HL-60 (cell line): ENCODE measurements around the gene UBE2Q1.

GRCh38 chr1:154440989-154441508, 35.9 kb downstream of the IL6R start:
- RRBS: no CpG with 5 or more reads among the region's 3 CpGs

DNA sequence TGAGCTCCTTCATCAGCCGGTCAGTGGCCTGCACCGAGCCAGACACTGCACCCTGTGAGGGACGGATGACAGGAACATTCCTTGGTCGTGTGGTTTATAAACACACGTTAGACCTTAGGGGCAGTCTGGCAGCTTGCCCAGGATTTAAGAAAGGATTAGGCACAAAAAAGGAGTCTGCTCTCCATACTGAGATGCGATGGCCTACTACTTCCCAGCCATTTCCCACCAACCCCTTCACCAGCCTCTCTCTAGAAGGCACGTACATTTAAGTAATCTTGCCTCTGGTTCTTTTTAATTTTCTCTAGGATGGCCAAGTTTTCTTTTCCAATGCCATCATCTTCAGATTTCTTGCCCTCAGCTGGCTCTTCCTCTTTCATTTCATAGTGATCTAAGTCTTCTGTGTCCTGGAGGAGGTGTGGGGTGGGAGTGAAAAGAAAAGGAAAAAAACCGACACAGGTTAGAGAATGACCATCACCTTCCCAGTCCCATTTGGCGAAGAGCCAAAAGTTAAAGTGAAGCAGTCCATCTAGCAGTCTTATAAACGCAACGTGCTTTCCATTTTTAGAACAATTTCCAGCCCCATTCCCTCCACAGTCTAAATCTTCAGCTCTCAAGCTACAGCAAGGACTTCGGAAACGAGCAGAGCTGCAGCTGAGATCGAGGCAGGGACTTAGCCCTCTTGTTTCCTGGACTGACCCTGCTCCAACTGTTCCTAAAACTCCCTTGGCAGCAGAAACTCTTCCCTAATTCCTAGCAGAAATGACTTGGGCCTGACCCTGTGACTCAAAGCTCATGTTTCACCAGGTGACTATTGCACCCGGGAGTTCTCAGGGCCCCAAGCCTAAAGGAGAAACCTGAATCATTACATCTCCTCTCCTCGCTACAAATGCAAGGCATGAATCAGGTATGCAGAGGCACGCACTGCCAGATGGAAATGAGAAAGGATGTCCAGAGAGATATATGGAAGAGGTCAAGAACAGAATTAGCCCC, 5.4 kb downstream of the UBE2Q1 start:
- RRBS: no CpG with 5 or more reads among the region's 17 CpGs

DNA sequence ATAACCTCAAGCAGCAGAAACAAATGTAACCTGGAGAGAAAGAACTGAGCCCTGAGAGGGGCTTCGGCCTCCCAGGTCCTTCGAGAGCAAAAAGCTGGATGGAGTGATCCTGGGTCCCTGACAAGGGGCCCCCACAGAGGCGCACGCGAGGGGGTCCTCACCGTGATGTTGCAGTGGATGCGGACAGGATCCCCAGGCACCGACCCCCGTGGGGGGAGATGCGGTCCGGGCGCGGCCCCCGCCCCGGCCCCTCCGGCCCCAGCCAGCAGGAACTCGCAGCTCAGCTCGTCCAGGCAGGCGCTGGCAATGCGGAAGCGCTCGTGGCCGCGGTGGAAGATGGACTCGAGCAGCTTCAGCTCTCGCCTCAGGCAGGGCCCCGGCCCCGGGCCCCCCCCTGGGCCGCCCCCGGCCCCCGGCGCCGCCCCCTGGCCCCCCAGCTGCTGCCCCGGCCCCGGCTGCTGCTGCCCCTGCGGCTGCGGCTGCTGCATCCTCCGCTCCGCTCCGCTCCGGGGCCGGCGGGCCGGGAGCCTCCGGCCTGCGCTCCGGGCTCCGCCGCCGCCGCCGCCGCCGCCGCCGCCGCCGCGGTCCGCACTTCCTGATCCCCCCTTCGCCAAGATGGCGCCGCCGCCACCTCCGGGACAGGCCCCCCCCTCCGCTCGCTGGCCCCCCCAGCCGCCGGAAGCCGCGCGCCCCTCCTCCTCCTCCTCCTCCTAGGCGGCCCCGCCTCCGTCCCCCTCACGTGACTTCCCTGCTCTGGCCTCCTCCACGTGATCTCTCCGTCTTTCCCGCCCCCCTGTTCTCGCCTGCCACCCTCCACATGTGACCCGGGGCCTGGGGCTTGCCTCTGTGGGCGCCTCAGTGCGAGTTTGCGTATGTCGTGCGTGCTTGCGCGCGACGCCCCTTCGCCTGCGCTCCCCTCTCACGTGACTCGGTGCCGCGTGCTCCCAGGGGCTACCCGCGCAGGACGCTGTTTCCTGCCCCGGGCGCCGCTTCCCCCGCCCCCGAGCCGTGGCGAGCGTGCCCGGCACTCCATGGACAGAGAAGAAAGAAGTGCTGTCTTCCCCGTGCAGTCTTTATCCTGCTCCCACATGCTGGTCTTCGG, at the start of gene UBE2Q1:
Gene UBE2Q1 (minus strand): TSS at position 597 of the 1,102 bp plus-strand sequence.
- RRBS: 3% methylated on average over 25 of the region's 110 CpGs

DNA sequence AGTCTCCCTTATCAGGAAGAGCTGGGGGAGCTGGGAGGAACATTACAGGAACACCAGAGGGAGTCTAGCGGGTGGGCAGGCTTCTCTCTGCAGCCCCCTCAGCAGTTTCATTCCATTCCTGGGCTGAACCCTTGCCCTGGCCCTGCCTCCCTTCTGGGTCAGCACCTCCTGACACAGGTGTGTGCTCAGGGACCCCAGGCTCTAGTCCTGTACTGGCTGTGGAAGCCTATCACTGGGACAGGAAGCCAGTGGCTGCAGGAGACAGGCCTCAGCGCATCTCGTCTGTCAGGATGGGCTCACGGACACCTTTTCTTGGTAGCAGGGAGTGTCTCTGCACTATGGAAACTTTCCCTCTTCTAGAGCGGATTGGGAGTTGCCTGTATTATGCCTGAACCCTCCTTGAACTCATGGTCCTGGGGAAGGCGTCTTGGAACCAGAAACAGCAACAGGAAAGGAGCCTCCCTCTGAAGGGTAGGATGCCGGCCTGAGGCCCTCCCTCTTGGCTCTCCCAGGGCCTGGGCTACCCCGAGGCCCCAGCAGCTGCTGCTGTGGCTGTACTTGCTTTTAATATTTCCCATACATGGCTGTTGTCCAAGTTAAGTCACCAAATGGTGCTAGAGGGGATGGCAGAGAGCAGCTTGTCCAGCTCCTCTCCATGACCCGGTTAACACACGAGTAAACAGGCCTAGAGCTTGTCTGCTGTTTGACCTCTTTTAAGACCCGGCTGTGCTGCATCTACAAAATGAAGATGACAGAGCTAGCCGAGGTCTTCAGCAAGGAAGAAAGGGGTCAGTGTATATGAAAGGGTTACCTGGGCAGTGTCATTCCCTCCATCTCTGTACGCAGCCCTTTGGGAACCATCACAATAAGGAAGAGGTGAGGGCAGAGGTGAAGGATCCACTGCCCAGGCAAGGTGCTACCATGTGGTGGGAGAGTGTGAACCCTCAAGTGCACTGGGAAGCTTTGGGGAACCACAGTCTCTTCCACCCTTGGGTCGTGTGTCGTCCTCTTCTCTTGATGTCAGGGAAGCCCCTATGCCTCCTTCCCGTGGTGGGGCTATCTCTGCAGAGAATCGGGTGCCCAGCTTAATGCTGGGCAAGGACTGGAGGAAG, 10.5 kb downstream of the CHRNB2 start:
- RRBS: no CpG with 5 or more reads among the region's 17 CpGs

DNA sequence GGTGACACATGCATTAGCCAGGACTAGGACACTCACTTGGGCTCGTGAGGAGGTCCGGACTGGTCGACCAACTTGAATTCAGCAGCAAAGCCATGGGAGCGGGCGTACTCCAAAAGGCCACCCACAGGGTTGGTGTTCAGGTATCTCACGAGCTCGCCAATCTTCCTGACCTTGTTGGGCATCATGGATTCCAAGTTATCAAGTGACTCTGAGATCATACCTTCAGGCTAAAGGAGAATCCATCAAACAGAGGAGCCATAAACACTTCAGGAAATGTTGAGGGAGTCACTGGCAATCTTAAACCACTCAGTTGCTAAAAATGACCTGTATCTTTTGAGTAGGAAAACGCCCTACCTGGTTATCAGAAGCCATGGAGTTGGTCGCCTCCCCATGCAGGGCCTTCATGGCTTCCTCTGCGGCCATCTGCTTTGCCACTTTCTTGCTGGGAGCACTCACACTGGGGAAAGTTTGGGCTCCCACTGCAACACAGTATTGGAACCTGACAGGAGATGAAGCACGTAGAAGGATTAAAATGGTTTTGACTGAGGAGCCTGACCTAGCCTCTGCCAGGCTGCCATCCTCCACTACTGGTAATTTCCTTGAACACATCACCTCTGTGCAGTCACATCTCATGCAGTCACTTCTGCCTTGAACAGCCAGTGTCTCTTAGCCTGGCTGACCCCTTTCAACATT, 11.1 kb downstream of the ADAR start:
- RRBS: no CpG with 5 or more reads among the region's 11 CpGs

DNA sequence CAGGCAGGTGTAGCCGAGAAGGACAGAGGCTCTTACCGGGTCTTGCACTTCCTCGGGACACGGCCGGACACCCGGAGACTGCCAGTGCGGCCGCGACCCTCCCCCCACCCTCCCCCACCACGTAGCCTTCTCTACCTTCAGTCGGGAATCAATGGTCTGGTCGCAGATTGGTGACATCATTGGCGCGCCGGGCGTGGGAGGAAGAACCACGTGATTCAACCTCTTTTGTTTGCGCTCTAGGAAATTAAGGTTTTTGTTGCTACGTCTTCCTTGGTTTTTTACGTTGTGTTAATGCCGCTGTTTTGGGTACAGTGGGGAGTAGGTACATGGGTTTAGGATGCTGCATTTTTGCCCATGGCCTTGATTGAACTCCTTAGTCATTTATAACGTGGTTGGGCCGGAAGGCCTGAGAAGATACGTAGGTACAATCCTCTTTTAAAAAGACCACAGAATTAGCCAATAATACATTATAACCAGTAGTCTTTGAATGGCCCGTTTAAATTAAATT, 19.9 kb upstream of the ADAR start:
- RRBS: 8% methylated on average over 10 of the region's 25 CpGs

DNA sequence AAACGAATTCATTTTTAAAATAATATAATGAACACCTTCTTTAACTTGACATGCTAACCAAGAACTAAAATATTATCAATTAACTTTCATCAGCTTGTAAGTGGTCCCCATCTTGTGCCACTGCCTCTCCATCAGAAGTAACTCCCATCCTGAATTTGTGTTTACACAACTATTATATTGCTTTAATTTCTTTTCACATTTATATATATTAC, 20.2 kb upstream of the ADAR start:
- RRBS: no CpG with 5 or more reads among the region's 1 CpG

DNA sequence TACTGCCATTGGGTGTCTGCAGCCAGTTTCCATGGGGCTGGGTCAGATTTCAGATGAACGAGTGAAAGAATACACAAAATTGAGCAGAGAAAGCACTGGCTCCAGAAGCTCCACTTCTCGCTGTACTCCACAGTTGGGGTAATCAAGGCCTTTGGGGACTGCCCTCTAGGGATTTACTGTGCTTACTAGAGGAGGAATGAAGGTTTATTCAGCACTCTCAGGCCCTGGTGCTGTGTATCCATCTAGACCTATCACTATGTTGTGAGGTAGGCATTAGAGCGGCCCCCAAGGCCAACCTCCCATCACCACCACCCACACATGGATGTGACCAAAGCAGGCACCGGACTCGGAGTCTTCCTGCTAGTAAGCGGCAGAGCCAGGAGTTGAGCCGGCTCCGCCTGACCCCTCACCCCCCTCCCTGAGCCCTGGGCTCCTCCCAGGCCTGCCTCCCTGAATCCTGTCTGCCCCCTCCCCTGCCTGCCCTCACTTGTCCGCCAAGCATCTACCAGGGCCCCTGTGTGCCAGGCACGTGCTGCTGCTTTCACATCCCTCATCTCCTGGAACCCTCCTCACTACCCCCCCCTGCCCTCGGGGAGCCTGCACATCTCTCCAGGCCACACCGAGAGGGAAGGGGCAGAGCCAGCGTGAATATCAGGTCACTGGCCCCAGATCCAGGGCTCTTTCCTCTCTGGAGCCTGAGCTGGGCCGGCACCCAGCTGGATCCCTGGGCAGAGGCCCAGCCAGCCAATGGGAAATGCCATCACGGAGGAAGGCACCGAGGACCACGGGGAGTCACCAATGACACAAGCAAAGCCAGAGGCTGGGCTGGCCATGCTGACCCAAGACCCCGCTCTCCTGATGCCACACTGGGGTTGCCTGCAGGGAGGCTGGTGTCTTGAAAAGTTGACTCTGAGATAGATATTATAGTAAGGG, 23.2 kb downstream of the KCNN3 start:
- RRBS: no CpG with 5 or more reads among the region's 18 CpGs

DNA sequence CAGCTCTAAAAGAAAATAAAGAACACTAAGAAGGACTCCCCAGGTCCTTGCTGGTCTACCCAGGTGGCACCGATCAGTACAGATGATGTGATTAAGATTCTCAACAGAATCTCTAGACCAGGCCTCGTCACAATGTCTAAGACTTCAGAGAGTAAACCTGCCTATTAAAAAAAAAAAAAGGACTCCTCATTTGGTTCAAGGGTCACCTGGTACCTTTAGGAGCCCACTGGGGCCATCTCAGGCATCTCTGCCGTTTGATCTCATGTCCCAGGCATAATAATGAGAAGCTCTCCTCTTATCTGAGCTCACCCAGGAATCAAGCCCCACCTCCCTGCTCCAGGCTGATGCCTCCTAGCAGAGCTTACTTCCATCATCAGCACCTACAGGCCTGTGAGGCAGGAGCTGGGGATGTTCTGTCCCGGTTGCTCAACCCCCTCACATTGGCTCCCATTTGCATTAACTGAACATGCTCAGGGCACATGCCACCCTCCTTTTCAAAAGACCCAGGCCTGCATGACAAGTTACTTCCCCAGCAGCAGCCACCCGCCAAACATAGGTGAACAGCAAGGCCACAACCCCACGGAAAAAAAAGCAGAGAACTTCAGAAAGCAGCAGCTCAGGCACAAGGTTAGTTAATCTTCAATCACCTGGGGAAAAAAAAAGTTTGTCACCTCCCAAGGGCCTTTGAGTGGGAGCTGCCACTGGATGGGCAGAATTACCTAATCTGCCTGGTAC, 4.7 kb downstream of the KCNN3 start:
- RRBS: no CpG with 5 or more reads among the region's 6 CpGs

- RRBS: no CpG with 5 or more reads among the region's 14 CpGs
These were observed 541 bp downstream of the PMVK start for GRCh38 chr1:154936019-154936337.

GRCh38 chr1:154960579-154961179, 903 bp downstream of the PYGO2 start:
- RRBS: no CpG with 5 or more reads among the region's 10 CpGs

- RRBS: no CpG with 5 or more reads among the region's 47 CpGs
These were observed 2.8 kb upstream of the ZBTB7B start for GRCh38 chr1:154999585-155000434.

GRCh38 chr1:155011918-155012597, 9.5 kb downstream of the ZBTB7B start:
- RRBS: no CpG with 5 or more reads among the region's 9 CpGs

DNA sequence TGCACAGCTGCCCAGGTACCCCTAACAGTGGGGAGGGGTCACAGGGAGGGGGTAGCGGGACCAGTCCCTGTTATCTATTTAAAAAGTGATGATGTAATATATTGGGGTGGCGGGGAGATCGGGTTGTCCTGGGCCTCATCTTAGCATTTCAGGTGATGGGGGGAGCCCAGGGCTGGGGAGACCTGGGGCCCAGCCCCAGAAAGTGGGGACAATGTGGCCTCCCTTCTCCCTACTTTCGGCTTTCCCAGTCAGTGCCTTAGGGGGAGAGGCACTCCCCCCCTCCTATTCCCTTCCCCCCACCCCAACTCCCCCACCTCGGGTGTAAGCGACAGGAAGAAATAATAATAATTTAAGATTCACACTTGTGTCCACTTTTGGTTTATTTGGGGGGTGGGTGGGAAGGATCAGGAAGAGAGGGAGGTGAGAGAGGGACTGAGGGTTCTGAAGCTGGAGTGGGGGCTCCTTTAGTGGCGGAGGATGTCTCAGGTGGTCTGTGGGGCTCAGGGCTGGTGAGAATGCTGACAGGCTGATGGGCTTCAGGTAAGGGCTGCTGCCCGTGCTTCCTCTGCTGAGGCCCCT, 15.3 kb downstream of the DCST2 start:
- RRBS: no CpG with 5 or more reads among the region's 8 CpGs

DNA sequence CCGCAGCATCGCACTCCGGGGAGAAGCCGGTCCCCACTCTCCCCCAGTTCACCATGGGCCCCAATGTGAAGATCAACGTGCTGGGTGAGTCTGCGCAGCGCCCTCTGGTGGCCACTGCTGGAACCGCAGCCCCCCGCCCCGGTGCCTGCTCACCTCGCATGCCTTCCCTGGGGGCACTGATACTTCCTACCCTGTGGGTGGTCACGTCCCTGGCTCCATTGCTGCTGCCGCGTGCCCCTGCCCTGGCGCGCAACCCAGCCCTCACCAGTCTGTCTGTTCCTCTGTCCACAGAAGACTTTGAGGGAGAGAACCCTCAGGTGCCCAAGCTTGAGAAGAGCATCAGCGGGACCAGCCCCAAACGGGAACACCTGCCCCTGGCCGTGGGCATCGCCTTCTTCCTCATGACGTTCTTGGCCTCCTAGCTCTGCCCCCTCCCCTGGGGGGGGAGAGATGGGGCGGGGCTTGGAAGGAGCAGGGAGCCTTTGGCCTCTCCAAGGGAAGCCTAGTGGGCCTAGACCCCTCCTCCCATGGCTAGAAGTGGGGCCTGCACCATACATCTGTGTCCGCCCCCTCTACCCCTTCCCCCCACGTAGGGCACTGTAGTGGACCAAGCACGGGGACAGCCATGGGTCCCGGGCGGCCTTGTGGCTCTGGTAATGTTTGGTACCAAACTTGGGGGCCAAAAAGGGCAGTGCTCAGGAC, 7.6 kb downstream of the EFNA3 start:
- RRBS: 8% methylated on average over 3 of the region's 27 CpGs

GRCh38 chr1:155130936-155131743, 3.5 kb downstream of the EFNA1 start:
- RRBS: no CpG with 5 or more reads among the region's 11 CpGs

DNA sequence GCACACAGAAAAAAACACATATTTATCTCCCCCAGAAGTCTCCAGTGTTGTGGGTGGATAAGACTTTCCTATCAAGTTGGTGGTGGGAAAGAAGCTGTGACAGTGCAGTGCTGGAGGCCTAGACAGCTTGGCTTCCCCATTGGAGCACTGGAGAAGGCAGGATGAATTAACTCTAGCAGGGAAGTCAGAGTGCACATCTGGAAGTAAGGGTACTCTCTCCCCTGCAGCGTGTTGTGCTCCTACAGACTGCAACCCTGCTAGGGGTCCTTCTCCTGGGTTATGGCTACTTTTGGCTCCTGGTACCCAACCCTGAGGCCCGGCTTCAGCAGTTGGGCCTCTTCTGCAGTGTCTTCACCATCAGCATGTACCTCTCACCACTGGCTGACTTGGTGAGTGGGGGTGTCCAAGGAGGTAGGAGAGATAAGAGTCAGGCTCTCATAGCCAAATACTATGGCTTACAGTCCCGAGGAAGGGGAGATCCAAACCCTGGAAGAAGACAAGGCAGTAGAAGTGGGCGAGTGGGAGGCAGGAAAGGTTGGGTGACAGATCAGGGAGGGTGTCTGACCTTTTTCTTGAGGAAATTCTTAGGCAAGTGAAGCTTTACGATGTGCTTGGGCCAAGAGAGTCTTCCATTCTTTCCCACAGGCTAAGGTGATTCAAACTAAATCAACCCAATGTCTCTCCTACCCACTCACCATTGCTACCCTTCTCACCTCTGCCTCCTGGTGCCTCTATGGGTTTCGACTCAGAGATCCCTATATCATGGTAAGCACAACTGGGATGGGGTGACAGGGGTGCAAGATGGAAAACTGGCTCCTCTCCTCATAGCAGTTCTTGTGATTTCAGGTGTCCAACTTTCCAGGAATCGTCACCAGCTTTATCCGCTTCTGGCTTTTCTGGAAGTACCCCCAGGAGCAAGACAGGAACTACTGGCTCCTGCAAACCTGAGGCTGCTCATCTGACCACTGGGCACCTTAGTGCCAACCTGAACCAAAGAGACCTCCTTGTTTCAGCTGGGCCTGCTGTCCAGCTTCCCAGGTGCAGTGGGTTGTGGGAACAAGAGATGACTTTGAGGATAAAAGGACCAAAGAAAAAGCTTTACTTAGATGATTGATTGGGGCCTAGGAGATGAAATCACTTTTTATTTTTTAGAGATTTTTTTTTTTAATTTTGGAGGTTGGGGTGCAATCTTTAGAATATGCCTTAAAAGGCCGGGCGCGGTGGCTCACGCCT, 2.1 kb downstream of the SLC50A1 start:
- RRBS: no CpG with 5 or more reads among the region's 12 CpGs

DNA sequence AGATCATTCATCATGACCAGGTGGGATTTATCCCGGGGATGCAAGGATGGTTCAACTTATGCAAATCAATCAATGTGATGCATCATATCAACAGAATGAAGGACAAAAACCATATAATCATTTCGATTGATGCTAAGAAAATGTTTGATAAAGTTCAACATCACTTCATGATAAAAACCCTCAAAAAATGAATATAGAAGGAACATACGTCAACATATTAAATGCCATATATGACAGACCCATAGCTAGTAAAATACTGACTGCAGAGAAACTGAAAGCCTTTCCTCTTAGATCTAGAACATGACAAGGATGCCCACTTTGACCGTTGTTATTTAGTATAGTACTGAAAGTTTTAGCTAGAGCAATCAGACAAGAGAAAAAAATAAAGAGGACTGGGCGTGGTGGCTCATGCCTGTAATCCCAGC, 13.3 kb upstream of the DPM3 start:
- RRBS: no CpG with 5 or more reads among the region's 5 CpGs

DNA sequence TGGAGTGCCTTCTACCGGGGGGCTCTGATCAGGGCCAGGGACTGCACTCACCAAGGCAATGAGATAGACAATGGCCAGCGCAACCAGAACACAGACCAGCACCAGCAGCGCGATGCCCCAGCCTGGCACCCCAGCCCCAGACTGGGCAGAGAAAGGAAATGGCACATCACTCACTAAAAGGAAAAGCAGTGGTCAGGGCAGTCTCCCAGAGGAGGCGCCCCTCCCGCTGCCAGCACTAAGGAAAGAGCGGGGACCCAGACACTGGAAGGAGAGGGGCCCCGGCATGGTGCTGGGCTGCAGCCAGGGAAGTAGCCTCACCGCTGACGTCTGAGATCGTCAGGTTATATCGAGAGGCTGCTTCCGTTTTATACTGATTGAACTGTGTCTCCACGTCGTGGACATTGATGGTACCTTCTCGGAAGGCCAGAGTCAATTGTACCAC, 13.8 kb downstream of the TRIM46 start:
- RRBS: 97% methylated on average over 1 of the region's 16 CpGs

DNA sequence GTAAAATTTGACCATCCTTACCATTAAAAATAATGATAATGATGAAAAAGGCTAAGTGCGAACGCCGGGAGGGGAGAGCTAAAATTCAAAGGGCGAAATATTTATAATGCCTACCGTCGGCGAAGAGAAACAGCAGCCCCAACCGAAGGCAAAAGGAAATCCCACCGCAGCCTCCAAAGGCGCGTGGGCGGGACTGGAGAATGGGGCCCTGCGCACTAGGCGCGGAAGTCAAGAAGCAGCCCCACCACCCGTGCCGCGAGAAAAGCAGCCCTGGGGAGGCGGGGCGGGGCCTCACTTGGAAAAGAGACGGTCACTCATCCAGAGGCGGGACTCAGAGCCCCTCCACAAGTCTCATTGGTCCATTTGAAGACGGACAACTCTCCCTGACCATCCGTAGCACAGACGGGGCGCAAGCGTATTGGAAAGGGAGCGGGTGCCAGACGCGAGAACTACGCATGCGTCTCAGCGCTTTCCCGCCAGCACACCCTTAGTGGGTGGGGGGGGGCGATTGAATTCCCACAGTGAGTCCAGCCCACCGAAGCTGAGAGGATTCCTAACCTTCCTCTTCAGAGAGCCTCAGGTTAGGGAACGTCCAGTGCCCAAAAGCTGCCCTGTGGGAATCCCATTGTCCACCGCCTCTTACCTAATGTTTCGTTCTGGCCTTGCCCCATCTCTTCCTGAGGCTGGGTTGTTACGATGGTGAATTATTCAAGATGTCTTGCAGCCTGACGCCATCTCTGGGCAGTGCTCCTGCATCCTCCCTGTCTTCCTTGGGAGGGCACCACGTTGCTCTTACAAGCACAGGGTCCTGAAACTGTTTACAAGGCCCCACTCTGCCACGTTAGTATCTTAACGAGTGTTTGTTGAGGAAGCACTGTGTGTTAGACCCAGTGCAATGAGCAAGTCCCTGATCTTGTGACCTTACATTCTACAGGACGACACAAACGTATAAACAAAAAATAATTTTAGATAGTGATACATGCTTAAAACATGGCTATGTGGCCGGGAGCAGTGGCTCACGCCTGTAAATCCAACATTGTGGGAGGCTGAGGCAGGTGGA, 13.5 kb downstream of the GBA1 start:
- RRBS: no CpG with 5 or more reads among the region's 48 CpGs